Natural killer cell (primary cell): Measurements from ENCODE around the genes RPS8, TOE1 and CYP4B1.

DNA sequence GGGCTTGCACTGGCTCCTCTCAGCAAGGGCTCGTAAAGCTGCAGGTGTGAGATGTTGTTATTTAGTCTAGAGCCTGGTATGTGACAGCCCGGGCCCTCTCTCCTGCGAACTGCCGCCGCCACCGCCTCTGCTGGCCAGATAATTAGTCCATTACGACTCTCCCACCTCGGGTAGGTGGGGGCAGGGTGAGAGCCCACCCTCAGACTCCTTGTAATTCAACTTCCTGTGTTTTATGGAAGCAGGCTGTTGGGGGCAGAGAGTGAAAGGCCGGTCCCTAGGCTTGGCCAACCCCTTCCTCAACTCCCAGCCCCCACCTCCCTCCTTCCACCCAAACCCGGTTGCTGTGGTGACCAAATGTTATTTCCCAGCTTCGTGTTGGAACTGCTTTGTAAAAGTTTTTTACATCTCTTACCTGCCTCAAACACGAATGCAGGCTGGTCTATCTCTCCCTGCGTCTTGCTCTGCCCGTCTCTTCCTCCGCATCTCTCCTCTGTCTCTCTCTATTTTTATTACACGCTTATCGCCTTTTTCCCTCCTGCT is 119.2 kb downstream of the RNF220 start:
- PRO-cap, result no peak

DNA sequence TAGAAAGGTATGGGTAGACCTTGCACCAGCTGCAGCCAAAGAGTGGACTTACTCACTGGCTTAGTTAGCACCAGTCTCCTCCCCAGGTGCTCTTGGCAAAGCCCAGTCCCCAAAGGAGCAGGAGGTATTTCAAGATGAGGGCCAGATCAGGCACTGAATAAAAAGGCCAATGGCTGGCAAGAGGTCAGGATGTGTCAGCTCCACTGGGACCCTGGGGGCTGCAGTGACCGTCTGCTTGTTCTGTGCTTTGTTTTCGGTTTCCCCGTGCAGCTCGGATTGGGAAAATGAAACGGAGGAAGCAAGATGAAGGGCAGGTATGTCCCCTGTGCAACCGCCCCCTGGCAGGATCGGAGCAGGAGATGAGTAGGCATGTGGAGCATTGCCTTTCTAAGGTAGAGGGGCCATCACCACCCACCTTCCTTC is 39.0 kb downstream of the TMEM53 start:
- PRO-cap, result no peak

DNA sequence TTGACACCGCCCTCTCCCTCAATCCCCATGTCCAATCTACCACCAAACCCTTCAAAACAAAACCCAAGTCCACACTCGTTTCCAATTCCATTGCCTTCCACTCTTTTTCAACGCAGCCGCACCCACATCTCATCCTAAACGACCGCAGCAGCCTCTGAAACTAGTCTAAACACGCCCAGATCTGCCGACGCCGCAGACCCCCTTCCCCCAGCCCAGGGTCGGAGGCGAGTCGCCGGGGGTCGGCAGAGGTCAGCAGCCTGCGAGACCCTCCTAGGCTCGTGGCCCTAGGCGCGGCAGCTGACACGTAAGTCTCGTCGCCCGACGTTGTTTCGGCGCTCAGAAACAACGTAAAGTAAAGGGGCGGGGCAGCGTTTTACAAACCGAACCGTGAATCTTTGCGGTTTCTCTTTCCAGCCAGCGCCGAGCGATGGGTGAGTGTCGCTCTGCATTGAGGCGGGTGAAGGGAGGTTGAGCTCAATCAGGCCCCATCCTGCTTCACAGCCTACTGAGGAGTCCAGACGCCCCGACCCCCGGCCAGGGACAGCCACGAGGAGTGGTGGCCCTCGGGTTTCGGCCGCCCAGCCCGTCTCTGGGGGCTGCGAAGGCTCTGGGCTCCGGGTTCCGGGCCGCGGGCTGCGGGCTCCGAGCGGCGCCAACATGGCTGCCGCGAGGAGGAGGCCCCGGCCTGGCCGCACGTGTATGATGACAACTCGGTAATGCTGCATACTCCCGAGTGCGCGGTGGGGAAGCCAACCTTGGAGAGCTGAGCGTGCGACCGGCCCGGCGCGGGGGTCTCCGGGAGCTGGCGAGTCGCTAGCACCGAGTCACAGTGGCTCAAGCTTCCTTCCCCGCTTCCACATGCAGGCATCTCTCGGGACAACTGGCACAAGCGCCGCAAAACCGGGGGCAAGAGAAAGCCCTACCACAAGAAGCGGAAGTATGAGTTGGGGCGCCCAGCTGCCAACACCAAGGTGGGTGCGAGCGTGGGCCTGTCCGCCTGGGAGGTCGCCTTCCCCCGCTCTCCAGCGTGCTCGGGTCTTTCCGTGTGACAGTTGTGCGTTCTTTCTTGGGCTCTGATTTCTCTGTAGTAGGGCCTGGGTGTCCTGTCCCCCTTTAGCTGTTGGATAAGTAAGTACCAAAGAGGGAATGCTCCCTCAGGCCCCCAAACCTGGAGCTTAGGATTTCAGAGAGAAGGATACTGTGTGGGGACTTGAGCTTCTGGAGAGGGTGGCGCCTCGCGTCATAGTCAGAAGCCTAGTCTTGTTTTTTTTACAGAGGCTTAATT is at the start of gene RPS8:
TSS of gene RPS8 (plus strand) at position 371 of the 1,285 bp plus-strand sequence.
- PRO-cap, result bidirectional peak, plus-strand start at position 405 of the sequence, minus-strand start at position 313 of the sequence; bidirectional peak, plus-strand start at position 696 of the sequence, minus-strand start at position 718 of the sequence; bidirectional peak, plus-strand start at position 969 of the sequence, minus-strand start at position 882 of the sequence

DNA sequence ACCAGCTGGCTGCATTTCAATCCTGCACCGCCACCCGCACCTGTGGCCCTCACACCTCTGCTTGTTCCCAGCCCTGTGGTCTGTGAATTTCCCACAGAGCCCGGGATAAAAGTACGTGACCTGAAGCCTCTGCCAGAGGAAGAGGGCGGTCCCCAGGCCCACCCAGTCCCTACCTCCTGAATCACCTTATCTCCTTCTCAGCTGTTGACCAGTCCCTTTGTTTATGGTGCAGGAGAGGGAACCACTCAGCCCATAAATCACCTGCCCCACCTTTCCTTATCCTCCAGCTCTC is 3.4 kb upstream of the BEST4 start:
- PRO-cap, result no peak

GRCh38 chr1:44805088-44805589 is 2.0 kb downstream of the DYNLT4 start:
- PRO-cap, result no peak

GRCh38 chr1:45297494-45298002 is 29.1 kb upstream of the HPDL start:
- PRO-cap, result no peak

DNA sequence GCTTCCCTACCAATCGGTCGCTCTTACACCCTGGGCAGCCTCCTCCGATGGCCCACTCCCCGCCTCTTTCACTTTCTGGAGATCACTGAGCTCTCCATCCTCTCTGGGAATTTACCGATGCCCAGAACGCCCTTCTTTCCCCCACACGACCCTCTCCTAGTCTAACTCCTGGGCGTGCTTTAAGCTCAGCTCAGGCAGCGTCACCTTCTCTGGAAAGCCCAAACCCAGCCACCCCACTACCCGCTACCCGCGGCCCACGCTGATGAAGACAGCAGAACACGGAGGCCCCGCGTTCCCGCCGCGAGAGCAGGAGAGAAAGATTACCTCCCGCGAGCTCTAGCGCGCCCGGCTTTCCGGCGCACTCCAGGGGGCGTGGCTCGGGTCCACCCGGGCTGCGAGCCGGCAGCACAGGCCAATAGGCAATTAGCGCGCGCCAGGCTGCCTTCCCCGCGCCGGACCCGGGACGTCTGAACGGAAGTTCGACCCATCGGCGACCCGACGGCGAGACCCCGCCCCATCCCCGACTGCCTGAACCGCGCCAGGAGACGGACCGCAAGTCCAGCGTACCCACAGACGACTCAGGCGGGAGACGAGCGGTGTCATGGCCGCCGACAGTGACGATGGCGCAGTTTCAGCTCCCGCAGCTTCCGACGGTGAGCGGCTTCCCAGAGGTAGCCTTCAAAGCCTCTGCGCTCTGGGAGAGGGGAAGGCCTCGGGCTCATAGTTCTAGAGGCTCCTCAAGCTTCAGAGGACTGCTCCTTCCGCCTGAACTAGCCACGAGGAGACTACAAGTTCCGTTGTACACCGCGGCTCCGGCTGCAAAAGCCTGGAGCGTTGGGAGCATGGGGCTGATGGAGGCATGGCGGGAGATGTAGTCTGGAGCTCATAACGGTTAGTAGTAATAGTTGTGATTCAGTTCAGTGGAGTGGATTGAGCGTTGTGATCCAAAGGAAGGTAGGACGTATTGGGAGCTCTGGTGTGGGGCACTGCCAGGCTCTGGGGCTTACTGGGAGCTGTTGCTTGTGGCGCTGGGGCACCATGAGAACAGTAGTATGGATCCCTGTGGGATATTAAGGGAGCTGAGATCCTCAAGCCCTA is at the start of gene TOE1:
TSS of gene TOE1 (plus strand) at position 519 of the 1,098 bp plus-strand sequence.
- PRO-cap, result bidirectional peak, plus-strand start at position 71 of the sequence, minus-strand start outside the sequence; bidirectional peak, plus-strand start at position 395 of the sequence, minus-strand start at position 353 of the sequence; bidirectional peak, plus-strand start at position 572 of the sequence, minus-strand start at position 469 of the sequence; bidirectional peak, plus-strand start at position 915 of the sequence, minus-strand start at position 826 of the sequence

DNA sequence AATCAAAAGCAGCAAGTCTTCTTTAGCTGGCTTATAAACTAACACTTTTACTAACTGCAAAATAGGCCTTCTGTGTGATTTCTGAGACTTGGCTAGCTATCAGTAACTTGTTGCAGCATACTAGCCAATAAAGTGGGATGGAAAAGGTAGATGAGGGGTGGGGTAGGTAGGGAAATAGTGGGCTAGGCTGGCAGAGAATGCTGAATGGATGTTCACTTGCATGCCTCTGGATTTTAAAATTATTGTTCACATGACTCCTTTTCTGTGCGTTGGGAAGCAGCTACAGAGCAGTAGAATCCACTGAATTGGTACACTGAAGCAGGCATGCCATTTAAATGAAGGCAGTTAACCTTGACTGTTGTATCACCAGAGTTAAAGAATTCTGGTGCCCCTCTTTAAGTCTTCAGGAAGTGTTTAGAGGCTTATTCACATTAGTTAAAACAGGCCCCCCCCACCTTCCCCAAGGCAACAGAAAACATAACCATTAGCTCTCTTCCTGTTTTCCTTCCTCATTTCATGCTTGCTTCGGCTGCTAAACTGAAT is 15.3 kb downstream of the CCDC17 start:
- PRO-cap, result no peak

GRCh38 chr1:45615677-45616458 is 8.0 kb downstream of the CCDC17 start:
- PRO-cap, result no peak

GRCh38 chr1:46002382-46003030 is 129.9 kb downstream of the PIK3R3 start:
- PRO-cap, result no peak

DNA sequence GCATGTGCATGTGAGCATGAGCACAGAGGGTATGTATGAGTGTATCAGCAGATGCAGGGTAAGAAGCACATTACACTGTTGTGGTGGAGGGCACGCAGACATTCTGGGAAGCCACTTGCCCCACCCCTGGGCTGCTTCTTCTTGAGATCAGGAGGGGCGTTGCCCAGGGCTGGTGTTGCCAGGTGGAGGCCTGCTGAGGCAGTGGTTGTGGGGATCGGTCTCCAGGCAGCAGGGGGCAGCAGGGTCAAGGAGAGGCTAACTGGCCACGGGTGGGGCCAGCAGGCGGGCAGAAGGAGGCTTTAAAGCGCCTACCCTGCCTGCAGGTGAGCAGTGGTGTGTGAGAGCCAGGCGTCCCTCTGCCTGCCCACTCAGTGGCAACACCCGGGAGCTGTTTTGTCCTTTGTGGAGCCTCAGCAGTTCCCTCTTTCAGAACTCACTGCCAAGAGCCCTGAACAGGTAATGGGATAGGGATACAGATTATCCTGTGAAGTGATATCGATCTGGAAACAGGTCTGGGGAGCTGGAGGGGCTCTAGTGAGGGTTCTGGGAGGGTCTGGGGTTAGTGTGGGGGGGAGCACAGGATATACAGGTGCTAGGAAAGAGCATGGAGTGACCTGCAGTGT is 4.0 kb upstream of the P3R3URF start:
- PRO-cap, result no peak

- PRO-cap, result no peak
These were observed 6.9 kb upstream of the P3R3URF start for GRCh38 chr1:46182818-46183935.

- PRO-cap, result no peak
These were observed 10.2 kb downstream of the POMGNT1 start for GRCh38 chr1:46188005-46188515.

GRCh38 chr1:46593998-46594493 is 10.0 kb downstream of the MKNK1 start:
- PRO-cap, result no peak

DNA sequence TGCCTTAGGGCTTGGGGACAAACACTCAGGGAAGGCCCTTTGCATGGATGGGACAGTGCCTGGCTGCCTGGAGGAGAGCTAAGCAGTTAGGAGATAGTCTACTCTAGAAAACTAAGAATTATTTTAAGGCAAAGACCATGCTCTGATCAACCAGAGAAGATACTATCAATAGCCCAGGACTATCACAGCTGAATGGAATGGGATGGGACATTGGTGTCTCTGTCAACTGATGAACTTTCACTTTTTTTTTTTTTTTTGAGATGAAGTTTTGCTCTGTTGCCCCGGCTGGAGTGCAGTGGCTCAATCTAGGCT is 308 bp downstream of the TEX38 start:
- PRO-cap, result no peak

GRCh38 chr1:46798813-46799356 is at the start of gene CYP4B1:
TSS of gene CYP4B1 (plus strand) at chr1:46799046.
- PRO-cap, result no peak

- PRO-cap, result no peak
These were observed 8.4 kb downstream of the PDZK1IP1 start for GRCh38 chr1:47181342-47181854.

GRCh38 chr1:47187591-47188014 is 2.2 kb downstream of the PDZK1IP1 start:
- PRO-cap, result no peak

DNA sequence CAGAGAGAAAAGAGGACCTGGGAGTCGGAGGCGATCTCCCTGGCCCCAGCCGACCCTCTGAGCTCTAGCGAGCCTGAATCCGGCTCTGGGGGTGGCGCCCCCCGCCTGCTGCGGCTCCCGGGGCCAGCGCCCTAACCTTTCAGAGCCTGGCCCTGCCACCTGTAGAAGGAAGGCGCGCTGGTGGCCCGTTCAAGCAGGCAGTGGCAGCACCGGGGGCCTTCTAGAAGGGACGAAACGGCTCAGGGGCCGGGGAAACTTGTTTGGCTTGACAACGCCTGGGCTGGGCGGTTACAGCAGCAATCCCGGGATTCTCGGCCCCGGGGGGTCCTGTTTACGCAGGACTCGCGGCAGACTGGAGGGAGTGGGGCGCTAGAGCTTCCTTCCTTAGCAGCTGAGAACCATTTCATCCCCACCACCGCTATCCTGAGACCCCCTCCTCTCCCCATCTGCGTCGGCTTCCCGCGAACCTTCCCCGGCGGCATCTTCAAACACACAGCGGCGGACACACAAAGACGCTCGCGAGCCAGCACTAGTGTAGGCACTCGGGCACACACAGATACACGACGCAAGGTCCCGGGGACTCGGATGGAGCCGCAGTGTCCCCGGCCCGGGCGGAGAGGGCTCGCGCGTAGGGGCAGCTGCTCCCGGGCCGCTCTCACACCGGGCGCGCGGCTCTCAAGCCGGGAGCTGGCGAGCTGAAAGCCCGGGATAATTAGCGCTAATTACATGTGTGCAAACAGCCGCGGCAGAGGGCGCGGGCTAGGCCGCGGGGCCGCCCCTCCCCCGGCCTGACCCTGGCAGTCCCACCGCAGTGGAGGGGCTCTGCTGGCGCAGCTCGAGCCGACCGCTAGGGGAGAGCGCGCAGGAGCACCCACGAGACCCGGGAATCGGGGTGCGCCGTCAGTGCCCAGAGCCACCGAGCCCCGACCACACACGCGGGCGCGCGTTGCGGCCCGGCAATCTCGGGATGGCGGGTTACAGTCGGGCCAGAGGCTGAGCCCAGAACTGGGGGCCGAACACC is 271.3 kb downstream of the FOXD2 start:
- PRO-cap, result no peak

DNA sequence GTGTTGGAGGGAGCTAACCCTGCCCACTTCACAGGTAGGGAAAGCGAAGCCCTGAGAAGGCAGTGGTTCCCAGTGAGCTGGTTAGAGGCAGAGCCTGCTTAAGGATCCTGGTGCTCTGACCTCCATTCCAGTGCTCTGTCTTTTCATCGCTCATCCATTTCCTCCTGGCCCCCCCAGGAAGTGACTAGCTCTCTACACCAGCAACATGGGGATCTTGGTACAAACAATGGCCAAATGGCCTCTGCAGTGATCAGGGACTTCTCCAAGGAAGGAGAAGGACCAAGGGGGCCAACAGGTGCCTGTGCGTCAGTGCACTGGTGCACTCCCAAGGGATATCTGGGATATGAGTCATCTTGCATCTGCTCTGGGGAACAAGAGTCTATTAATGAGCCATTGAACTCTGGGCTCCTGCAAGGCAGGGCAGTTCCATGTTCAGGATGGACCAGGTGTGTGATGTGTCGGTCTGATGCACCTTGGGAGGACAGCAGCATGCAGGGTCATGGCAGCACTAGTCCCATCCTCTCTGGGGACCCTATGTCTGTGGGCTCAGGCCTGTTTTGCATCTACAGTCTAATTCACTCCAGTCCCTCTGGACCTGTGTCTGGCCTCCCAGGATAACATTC is 125.4 kb downstream of the TRABD2B start:
- PRO-cap, result no peak